OCI-LY7 (cell line): ENCODE data around the genes CAPNS1, ZFP82, ZNF382 and ZNF420.

DNA sequence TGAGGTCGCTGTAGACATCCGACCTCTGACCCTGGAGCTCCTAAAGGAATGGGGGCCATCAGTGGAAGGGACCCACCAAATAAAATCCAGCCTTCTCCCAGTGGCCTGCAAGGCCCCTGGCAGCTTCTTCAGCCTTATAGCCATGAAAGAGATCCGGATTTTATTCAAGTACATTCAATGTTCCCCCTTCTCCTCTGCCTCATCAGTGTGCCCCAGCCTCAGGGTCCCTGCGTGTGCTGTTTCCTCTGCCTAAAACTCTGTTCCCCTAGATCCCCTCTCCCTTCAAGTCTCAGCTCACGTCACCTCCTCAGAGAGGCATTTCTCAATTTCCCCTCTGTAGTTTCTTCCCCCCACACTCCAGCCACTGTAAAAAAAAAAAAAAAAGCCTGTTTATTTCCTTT, 2.3 kb downstream of the HCST start:
- PRO-cap: no peak
- RAMPAGE, long total RNA: no peak

DNA sequence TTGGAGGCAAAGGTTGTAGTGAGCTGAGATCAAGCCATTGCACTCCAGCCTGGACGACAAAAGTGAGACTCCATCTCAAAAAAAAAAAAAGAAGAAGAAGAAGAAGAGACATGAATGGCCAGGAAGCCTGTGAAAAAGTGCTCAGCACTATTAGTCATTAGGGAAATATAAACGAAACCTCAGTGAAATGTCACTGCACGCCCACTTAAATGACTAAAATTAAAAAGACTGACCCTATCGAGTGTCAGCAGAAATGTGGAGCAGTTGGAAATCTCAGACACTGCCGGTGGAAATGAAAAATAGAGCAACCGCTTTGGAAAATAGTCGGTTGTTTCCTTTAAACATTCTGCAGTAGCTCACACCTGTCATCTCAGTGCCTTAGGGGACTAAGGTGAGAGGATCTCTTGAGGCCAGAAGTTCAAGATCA, 5.5 kb upstream of the TYROBP start:
- PRO-cap: no peak
- RAMPAGE, long total RNA: no peak

DNA sequence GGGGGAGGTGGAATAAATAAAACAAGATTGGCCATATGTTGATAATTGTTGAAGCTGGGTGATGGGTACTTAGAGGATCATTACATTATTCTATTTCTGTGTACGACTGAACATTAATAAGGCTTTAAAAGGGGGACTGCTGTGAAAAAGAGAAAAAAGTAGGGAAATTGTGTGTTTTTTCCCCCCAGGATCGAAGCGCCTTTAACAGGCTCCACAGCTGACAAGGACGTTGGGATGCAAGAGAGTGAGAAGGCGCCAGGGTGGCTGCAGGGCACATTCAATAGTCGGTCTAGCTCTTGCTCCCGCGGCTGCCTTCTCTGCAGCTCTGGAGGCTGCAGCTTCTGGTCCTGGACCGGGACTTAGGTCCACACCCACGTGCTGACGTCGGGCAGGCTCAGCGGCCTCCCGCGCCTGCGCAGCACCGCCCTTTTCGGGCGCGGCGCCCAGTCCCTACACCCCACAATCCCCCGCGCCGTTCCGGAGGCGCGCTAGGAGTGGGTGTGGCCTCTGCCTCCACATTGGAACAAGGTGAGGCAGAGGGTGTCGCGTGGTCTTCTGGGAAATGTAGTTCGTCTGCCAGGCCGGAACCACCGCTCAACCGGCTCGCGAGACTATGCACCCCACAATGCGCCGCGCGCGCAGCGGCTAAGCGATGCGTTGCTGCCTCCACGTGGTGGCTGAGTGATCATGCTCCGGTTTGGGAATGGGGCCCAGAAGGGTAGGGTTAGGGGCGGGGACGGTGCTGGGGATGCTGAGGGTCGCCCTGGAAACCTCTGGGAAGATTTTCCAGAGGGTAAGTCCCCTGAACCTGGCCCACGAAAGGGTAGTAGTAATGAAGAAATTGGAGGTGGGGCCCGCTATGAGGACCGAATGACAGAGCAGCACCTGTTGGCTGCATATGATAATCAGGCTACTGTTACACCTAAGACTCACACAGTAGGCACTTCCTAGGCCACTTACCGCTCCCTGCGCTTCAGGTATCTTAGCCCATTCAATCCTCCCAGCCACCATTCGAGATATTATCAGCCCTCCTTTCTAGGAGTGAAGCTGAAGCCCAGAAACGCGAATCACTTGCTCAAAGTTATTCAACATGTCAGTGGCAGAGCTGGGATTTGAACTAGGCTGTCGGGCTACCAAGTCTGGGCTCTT, 4.7 kb upstream of the LRFN3 start:
- PRO-cap: bidirectional peak, plus-strand start at position 690 of the sequence, minus-strand start at position 327 of the sequence
- RAMPAGE, long total RNA: no peak

DNA sequence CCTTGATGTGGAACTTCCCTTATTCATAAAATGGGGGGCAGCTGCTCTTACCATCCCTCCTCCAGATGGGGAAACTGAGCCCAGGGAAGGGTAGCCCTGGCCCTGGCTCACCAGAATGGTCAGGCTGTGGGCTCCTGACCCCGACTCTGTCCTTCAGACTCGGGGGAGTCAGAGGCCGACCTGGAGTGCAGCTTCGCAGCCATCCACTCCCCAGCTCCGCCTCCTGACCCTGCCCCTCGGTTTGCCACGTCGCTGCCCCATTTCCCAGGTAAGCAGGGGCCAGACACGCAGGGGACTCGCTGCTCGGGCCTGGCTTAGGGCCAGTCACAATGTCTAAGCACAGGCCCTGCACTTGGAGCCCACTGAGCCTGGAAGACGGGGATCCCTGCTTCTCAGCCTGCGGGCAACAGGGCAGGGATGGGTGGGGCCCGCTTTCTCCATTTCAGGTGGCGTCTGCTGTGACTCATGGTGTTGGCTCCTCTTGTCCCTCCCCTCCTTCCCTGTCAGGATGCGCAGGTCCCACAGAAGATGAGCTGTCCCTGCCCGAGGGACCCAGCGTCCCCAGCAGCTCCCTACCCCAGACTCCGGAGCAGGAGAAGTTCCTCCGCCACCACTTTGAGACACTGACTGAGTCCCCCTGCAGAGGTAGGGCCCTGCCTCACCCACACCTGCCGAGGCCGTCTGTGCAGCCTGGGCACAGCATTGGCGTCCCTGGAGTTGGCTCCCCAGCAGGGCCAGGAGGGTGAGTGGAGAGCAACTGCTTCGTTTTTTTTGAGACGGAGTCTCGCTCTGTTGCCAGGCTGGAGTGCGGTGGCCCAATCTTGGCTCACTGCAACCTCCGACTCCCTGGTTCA, 9.2 kb upstream of the OVOL3 start:
- PRO-cap: no peak
- RAMPAGE, long total RNA: no peak

DNA sequence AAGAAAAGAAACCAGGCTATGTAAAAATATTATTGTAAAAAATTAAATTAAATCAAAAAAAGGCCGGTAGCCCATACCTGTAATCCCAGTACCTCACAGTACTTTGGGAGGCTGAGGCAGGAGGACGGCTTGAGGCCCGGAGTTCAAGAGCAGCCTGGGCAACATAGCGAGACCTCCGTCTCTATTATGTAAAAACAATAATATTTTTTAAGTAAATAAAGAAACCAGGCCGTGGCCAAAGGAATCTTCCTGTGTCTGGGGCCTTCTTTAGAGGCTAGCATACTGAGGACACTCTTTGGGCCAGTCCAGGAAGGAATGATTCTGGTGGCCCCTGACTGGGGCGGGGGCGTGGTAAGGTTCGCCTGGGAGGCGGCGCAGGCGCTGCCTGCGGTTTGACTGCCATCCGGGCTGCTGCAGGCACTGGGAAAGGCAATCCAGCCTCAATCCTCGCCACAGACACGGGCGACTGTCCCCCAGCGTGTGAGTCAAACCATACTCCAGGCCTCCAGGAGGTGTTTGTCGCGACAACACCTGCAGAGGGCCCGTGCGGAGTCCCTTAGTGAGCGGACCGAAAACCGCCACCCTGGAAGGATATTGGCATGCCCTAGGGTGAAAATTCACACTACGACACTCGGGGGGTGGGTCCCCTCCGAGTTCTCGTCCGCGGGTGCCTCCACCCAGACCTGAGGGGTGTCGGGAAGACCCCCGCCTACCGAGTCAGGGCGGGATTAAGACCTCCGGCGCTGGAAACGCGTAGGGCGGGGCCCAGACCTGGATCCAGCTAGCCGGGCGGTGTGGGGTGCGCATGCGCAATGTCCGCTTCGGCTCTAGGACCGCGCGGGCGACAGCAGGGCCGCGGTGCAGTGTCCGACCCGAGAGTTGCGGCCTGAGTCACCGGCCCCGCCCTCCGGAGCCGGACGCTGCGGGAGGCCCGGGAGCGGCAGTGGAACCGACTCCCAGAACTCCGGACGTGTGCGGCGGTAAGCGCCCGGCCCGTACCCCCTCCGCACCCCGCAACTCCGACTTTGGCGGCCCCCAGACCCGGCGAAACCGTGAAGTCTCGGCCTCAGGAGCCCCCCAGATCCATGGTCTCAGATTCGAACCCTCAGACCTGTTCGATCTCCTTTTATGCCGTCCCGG, at the start of gene CAPNS1:
TSS of gene CAPNS1 (plus strand) at position 889 of the 1,140 bp plus-strand sequence.
- PRO-cap: bidirectional peak, plus-strand start at position 402 of the sequence, minus-strand start at position 408 of the sequence; bidirectional peak, plus-strand start at position 536 of the sequence, minus-strand start at position 482 of the sequence; bidirectional peak, plus-strand start at position 889 of the sequence, minus-strand start at position 669 of the sequence
- RAMPAGE, long total RNA: no peak

DNA sequence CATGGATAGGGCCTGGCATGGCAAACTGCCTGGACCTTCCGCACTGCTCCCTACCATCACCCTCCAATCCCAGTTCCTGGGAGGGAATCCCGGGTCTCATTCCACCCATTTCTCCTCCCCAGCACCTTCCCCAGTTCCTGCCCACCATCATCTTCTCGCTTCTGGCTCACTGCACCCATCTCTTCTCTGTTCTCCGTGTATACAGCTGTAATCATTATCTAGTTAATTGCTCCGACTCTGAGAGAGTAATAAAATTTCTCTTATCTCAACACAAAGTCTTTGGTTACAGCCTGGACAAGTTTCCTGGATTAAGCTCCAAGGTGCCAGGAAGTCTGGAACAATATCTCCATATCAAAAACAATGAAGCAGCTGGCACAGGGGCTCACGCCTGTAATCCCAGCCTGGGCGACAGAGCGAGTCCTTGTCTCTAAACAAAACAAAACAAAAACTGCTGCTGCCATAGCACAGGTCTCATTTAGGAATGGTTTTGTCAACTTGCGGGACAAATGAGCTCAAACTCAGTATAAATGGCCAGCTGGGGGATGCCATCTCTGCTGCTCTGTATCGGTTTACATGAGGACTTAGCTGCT, 17.0 kb upstream of the COX7A1 start:
- PRO-cap: no peak
- RAMPAGE, long total RNA: no peak

DNA sequence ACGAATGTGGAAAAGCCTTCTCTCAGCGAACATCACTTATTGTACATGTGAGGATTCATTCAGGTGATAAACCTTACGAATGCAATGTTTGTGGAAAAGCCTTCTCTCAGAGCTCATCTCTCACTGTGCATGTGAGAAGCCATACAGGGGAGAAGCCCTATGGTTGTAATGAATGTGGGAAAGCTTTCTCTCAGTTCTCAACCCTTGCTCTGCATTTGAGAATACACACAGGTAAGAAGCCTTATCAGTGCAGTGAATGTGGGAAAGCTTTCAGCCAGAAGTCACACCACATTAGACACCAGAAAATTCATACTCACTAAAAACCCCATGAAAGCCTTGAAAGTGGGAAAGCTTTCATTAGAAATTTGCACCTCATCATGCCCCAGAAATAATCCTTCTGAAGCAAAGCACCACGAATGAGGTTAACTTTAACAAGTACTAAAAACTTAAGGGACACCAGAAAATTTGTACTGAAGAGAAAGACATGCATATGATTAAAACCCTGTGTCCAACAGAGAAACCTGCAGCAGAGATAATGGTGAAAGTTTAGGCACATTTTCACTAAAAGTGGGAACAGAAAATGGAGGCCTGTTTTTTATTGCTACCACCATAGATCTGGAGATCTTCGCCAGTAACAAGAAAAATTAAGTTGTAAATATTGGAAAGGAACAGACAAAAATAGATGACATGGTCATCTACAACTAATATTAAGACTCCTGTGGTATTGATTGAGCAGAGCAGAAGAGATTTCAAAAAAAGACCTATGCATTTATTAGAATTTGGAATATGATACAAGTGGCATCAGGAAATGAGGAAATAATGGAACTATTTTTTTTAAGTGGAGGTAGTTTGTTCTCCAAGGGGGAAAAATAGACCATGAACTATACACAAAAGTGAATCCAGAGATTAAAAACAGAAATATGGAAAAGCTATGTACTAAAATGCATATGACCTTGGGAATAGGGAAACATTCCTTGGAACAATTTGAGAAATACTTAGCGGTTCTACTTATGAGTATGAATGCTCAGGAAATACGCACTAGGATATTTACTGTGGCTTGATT, 22.4 kb downstream of the ZNF146 start:
- PRO-cap: no peak
- RAMPAGE, long total RNA: no peak

DNA sequence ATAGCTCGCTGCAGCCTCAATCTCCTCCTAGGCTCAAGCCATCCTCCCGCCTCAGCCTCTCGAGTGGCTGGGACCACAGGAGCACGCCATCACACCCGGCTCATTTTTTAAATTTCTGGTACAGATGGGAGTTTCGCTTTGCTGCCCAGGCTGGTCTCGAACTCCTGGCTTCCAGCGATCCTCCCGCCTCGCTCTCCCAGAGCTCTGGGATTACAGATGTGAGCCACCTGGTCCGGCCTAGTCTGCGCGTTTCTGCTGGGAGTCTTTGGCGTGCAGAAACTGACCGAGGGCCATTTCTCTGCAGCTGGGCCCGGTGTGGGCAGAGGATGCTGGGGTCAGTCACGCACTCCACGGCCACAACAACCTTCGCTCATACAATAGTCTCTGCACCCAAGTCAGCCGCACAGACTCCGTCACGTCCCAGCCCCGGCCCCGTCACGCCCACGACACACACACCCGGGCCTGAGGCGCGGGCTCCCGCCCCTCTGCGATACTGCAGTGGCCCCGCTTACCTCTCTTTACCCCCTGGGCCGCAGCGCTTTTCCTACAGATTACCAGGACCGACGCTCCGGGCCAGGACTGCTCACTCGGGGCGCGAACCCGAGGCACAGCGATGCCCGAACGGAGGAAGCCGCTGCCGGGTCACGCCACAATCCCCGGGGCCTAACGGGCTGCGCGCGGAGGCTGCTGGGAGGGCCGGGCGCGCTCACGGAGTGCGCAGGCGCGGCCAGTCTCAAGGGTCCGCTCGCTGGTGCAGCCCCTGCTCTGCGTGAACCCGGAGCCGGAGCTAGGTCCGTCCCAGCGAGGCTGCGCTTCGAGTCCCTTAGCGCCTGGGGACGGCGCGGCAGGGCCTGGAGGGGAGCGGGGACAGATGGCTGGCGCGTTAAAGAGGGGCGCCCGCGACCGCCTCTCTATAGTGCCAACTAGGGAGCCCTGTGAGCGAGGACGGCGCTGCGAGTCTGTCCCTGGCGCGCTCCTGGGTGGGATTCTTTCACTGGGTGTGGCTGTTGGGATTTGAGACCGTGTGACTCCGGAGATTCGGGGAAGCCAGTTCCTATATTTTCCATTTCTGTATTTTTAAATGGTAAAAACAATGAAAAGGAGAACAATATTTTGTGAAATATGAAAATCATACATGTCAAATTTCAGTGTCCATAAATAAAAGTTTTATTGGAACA, at the start of gene ZFP82:
TSS of gene ZFP82 (minus strand) at position 665 of the 1,178 bp plus-strand sequence.
- PRO-cap: bidirectional peak, plus-strand start at position 736 of the sequence, minus-strand start at position 623 of the sequence
- RAMPAGE, long total RNA: no peak

GRCh38 chr19:36604529-36605412, at the start of gene ZNF382:
Gene ZNF382 (plus strand): TSS chr19:36605313.
- PRO-cap: no peak
- RAMPAGE, long total RNA: no peak

DNA sequence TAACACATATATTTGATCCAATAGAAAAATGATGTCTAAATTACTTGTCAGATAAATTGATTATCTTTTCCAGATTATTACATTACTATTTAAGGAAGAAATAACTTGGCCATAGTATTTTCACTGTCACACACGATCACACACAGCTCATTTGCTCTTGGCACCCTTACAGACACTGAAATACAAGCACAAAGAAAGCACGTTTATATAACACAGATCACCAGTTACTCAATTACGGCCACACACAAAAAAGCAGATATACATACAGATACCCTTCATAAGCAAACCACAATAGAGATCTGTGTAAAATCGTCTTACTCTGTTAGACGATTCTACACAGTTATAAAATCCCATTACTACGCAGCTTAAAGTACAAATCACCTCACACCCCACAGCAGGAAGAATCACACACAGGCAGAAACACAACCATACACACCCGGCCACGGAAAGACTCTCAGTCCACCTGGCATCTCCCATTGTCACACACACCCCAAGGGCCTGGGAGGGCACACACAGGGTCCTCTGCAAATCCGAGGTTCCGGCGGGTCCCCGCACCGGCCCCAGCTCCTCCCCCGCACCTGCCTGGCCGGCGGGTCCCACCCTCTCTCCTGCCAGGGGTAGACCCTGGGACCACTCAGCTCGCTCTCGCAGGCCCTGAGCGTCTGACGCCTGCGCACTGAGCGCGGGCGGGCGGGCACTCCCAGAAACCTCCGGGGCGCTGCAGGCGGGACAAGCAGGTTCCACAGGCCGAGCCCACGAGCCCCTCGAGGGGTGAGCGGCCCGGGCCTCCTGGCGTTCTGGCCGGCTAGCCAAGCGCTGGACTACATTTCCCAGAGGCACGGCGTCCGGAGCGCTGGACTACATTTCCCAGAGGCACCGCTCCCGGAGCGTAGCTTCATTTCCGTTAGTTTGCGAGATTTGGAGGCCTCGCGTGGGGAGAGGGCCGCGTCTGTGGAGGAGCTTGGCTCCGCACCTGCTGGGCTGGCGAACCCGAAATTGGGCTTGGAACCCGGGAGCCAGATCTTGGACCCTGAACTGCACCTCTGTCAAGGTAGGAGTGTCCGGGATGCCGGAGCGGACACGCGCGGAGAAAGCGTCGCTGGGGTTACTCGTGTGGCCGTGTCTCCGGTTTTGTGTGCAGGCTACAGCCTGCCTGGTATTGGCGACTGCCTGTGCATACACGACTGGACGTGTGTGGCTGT, at the start of gene ZNF420:
TSS of gene ZNF420 (plus strand) at position 914 of the 1,202 bp plus-strand sequence.
- PRO-cap: bidirectional peak, plus-strand start at position 703 of the sequence, minus-strand start at position 656 of the sequence; bidirectional peak, plus-strand start at position 914 of the sequence, minus-strand start at position 799 of the sequence
- RAMPAGE, long total RNA: no peak

DNA sequence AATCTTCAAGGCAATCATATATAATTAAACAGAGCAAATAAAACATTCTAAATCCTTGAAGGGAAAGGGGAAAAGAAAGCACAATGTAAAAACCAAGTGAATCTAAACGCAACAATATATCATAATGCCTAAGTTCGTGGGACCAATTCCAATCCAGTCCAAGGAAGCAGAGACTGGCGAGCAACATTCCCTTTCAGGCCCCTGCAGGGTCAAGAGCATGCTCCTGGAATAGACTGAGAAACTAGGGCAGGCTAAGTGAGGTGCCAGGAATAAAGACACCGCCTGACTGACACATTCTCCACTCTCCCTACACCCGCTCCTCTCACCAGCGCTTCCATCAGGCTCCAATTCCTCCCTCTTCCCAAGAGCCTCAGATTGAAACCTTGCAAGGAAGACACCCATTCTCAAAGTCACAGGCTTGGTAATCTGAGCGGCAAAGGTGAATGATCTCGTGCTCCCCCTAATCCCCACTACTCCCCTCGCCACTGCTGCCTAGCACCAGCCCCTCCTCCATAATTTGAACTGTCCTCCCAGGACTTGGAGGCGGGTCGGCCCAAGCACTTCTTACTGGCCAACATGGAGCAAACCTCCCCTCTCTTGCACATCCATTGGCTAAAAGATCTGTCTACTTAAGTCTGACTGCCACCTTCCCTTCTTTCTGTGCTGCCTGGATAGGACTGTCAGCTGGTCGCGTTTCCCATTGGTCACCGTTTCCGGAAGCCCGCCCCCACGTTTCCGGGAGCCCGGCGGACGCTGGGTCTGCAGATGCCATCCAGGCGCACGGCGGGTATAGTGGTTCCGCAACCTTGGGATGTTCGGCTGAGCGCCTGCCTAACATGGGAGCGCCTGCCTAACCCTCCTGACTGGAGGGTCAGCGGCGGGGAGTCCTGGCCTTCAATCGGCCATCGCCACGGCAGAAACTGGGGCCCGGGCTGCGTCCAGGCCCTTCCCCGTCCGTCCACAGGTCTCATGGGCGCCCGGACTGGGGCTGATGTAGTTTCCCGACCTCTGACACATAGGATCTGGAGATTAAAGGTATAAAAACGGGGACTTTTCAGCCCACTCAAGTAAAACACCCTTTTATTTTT, 33.5 kb downstream of the ZNF383 start:
- PRO-cap: no peak
- RAMPAGE, long total RNA: no peak

GRCh38 chr19:37618958-37619435, 24.3 kb downstream of the ZNF540 start:
- PRO-cap: no peak
- RAMPAGE, long total RNA: no peak

- PRO-cap: no peak
- RAMPAGE, long total RNA: no peak
Observed at GRCh38 chr19:37635848-37636320, 19.4 kb downstream of the ZFP30 start.

- PRO-cap: no peak
- RAMPAGE, long total RNA: no peak
Observed at GRCh38 chr19:37655961-37656533, 782 bp upstream of the ZFP30 start.

DNA sequence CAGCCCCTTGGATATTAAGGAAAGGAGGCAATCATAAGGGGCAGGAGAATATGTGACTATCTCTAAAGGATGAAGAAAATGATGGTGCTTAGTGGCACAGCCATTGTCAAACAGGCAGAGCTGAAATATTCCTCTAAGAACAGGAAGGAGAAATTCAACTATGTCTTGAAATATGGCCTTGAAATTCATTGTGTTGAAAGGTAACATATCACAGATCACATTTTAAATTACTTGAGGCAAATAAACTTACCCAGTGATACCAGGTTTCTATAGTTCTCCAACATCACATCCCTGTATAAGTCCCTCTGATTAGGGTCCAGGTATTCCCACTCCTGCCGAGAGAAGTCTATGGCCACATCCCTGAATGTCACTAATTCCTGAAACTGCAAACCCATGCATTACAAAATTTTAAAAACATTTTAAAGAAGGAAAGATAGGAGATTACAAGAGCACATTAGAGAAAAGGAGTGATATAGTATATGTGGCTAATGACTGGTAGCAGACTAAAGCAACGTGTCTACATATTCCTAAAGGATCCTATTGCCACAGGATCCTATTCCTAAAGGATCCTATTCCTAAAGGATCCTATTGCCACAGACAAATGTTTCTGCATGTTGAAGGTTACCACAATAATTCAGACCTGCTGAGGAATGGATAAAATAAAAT, 7.9 kb downstream of the ZNF573 start:
- PRO-cap: no peak
- RAMPAGE, long total RNA: no peak

DNA sequence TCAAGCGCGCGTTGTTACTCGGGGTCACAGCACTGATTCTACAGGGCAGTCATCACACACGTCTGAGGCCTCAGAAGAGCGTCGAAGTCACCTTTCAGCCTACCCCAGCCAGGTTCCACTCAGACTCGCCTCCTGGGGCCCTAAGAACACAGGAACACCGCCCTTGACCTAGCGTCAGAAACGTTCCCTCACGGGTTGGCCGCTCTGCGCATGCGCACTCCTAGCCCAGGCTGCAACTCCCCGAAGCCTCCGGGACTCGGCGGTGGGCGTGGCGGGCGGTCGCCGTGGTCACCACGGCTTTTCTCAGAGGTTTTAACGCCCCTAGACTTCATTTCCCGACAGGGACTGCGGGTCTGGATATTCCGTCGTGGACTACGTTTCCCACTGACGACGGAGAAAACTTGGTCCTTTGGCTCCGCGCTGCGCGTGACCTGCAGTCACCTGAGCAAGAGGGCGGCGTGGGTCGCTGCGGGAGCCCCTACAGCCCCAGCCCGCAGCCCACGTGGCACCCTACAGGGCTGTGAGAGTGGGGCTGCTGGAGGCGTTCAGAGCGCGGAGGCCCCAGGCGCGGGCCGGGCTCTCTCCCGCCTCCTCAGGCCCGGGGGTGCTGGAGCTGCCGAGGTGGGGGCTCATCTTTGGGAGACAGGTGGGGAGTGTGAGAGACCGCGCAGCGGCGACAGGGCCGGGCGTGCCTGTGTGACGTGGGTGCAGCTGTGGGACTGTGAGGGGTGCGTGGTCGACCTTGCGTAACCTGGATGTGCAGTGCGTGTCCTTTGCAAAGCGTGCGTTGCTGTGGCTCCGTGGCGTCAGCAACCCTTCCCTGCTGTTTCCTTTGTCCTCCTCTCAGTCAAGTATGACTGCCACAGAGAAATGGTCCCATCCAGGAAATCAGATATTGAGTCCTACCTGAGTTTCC, 38.0 kb upstream of the ZNF573 start:
- PRO-cap: no peak
- RAMPAGE, long total RNA: no peak

GRCh38 chr19:38070557-38070882, 153.5 kb downstream of the DPF1 start:
- PRO-cap: no peak
- RAMPAGE, long total RNA: no peak

DNA sequence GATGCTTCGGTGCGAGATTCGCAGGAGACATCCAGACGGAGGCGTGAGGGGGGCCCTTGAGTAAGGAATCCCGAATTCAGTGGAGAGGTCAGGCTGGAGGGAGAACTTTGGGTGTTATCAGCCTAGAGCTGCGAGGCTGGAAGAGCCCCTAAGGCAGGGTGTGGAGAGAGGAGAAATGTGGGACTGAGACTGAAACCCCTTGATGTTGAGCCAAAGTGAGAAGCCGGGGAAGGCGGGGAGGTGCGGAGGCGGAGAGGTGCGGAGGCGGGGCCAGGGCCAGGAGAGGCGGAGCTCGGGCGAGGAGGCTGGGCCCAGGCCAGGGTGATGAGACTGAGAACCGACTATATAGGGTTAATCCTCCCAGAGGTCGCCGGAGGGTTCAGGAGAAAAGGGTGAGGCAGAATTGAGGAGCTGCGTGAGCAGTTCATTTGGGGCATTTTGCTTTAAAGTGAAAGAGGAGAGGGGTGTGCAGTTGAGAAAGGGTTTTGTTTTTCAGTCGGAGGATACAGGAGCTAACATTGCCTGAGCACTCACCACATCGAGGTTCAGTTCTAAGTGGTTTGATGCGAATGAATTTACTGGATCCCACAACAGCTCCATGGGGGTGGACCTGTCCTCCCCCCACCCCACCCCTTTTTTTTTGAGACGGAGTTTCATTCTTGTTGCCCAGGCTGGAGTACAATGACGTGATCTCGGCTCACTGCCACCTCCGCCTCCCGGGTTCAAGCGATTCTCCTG, 40.3 kb downstream of the DPF1 start:
- PRO-cap: no peak
- RAMPAGE, long total RNA: no peak

DNA sequence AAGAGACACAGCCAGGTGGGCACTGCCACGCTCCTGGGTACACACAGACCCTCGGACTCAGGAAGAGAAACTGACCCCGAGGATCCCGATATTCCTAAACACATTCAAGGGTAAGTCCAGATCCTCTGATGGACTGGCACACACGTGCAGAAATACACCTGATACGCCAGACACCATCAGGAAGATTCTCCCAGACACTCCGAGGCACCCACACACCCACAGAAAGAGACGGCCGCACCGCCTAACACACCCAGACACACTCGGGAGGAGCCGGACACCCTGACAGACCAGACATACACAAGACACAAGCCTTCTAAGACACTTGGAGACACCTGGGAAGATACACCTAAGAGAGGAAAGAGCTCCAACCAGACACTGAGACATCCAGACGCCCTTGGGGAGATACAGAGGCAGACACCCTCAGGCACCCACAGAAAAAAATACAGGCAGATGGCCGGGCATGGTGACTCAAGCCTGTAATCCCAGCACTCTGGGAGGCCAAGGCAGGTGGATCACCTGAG, 3.2 kb downstream of the DPF1 start:
- PRO-cap: no peak
- RAMPAGE, long total RNA: no peak

DNA sequence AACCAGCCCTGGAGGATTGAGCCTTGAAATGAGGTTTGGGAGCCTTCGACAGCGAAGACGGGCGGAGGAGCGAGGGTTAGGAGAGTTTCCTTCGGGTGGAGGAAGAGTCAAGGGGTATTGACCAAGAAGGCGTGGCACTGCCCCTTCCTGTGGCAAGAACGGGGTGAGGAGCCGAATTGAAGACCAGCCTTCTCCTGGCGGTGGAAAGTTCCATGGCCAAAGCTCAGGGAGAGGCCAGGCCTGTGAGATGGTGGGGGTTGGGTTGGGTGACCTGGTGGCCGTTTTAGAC, 703 bp downstream of the SPINT2 start:
- PRO-cap: no peak
- RAMPAGE, long total RNA: no peak